Renal cortical epithelial cell (primary cell): ENCODE data around the gene STX11.

DNA sequence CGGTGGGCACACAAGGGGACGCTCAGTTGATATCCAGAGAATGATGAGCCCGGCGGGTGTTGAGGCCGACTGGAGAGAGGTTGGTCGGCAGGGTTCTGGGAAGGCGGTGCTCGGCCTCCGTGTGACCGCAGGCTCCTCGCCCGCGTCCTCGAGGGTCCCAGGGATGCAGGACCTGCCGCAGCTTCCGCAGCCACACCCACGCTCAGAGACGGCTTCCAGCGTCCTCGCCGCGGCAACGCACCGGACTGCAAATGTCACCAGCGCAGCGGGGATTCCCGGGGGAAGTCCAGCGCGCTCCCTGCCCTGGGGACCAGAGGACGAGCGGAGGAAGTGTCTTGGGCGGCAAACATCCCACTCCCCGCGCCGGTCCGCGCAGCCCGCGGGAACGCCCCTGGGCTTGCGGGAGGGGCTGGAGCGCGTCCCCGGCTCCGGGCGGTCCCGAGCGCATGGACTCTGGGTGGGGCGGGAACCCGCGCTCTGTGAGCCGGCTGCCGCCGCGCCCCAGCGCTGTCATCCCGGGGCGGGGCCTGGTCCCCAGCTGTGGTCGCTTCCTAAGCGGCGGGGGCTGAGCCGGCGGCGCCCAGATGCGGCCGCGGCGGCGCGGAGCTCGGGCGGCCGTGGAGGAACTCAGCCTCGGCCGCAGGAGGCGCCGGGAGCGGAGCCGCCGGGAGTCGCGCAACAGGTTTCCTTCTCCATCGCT lies at the start of gene STX11:
STX11 (plus strand) TSS at position 583 of the 700 bp plus-strand sequence.
- RRBS, result 2% methylated on average over 49 of the region's 83 CpGs

- RRBS, result no CpG with 5 or more reads among the region's 5 CpGs
These were observed 4.4 kb downstream of the STX11 start for GRCh38 chr6:144154625-144155286.

DNA sequence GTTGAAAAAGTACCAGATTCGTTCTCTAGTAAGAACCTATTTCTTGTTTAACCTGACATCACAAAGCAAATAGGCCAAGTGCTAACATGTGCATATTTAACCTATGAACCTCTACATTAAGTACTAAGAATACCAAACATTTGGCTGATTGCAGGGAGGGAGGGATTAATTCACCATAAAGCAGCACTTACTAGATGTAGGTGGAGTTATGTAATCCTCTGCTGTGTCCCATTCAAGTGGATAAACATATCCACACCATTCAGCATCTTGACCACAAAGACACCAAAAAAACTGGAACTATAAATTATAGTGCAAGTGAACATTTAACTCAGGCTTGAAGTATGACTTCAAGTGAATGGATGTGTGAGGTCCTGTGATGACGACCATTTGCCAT lies 10.2 kb downstream of the STX11 start:
- RRBS, result no CpG with 5 or more reads among the region's 2 CpGs

DNA sequence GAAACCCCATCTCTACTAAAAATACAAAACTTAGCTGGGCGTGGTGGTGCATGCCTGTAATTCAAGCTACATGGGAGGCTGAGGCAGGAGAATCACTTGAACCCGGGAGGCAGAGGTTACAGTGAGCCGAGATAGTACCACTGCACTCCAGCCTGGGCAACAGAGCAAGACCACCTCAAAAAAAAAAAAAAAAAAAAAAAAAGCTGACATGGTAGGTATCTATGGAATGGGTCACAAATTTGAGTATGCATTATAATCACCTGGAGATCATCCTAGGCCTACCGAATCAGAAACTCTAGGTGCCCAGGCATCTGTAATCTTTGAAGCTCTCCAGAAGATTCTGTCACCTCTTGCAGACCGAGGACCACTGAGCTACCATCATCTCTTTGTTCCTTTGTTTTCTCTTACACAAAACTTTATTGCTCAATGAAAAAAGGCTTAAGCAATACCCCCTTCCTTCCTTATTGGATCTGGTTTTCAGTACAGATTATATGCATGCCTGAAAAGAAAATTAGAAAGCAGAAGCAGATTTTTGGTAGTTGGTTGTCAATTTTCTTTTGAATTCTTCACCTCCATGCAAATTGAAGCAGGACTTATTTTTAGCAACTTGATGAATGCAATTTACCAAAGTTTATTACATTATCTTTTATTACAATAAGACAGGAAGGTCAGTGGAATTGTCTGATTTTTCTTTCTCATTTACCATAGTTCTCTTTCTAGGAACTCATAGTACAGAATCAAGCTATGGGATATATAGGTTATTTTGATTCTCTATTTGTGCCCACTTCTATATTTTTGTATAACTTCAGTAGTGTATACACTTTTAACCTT lies 31.3 kb downstream of the STX11 start:
- RRBS, result no CpG with 5 or more reads among the region's 5 CpGs

GRCh38 chr6:144191658-144192028 lies 41.3 kb downstream of the STX11 start:
- RRBS, result no CpG with 5 or more reads among the region's 8 CpGs

DNA sequence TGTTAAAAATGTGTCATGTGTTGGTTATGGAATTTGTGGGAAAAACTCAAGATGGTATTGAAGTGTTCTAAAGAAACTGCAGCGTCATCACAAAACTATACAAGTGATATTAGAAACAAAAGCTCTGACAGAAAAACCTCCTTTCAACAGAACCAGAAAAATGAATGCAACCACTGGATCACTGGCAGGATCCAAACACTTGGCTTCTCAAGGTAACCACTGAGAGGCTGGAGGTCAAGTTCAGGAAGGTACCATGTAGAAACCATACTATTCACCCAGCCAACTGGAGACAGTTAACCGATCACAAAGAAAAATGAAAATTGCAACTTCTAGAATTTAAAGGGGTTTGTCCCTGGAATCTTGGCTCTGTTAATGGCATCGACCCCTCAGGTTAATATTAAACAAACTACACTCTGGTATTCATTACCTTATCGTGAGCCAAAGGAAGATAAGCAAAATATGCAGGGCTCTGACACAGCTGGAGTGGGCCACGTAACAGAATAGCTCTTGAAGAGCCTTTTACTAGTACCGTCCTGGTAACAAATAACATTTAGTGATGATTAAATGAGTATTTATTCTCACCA lies 20.3 kb upstream of the UTRN start:
- RRBS, result no CpG with 5 or more reads among the region's 6 CpGs

- RRBS, result no CpG with 5 or more reads among the region's 3 CpGs
These were observed 11.7 kb downstream of the UTRN start for GRCh38 chr6:144296626-144297471.

DNA sequence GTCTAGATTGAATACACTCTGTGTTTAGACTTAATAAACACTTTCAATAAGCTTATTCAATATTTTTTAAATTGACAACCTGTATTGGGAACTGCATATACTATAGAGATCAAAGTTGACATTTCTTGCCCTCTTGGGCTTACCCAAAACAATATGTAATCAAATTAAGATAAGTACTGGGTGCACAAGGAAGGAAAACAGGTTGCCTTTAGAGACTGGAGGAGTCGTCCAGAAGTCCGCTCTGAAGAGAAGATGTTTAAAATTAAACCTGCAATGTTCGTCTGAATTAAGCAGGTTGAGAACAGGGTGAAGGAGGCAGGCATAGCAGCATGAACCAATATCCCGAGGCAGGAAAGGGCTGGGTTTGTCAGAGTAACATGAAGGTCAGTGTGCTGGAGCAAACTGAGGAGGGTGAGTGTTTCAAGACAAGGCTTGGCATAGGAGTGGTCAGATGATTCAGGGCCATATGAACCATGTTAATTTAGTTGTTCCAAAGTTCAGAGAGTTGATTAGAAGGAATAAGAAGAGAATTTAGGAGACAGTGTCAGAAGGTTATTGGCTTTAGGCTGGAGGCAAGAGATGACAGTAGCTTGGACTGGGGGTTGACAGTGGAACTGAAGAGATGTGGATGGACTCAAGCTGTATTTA lies 93.2 kb downstream of the UTRN start:
- RRBS, result no CpG with 5 or more reads among the region's 4 CpGs

GRCh38 chr6:144473623-144473961 lies 188.5 kb downstream of the UTRN start:
- RRBS, result no CpG with 5 or more reads among the region's 8 CpGs

DNA sequence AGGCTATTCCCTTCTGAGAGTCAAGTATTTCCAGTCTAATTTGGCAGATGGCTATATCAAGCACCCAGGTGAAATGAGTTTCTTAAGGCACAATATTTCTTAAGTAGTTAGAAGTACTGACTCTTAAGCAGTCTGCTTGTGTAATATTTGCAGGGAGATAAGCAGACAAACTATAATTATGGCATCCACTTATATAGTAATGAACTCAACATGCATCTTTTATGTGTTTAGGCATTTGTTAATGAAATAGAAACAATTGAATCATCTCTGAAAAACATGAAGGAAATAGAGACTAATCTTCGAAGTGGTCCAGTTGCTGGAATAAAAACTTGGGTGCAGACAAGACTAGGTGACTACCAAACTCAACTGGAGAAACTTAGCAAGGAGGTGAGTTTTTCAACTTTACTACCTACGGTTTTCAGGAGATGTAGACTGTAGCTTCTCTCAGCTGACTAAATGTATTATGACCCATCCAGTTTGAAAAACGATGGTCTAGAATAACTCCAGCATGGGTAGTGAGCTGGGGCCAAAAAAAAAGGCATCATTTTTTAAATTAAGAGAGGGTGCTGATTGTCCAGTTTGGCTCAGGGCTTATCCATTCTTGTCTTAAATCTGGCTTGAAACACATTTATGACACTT lies 189.4 kb downstream of the UTRN start:
- RRBS, result no CpG with 5 or more reads among the region's 3 CpGs

- RRBS, result no CpG with 5 or more reads among the region's 4 CpGs
These were observed 395.5 kb downstream of the UTRN start for GRCh38 chr6:144680425-144681218.

GRCh38 chr6:145670184-145670832 lies 65.0 kb downstream of the EPM2A start:
- RRBS, result no CpG with 5 or more reads among the region's 3 CpGs

- RRBS, result no CpG with 5 or more reads among the region's 7 CpGs
These were observed 10.1 kb downstream of the FBXO30 start for GRCh38 chr6:145804375-145804934.

GRCh38 chr6:145964702-145964905 lies 446 bp upstream of the SHPRH start:
- RRBS, result no CpG with 5 or more reads among the region's 10 CpGs

DNA sequence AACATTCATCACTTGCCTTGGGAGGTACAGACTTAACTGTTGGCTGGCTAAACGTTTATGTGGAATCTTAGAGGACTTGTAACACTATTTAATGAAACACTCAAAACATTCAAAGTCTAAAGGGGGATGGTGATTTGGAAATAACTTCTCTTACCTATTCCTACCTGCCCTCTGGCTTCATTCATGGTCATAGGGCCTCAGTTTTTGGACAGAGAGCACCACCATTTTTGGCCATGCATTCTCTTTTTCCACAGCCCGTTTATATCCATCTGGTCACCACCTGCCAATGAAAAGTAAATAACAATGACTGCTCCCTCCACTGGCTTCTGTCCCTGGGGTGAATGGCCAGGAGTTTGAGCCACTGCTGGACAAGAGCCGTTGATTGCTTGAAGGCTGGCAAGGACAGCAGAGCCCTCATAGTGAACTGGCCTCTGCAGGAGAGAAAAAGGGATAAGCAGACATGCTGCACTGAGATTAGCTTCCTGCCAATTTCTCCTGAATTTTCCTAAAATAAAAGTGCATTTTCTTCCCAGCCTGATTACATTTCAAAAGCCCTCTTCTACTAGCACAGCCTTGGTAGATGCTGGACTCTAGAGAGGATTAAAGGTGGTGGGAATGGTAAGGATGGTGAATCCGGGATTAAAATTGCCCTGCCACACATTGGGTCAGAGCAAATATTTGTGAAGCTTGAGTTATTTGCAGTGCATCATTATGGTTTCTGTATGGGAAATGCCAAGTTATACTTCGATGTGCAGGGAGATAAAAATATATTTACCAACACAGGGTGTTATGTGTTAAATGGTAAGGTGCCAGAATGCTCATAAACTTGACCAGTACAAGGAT lies 261.9 kb downstream of the ADGB start:
- RRBS, result no CpG with 5 or more reads among the region's 5 CpGs

DNA sequence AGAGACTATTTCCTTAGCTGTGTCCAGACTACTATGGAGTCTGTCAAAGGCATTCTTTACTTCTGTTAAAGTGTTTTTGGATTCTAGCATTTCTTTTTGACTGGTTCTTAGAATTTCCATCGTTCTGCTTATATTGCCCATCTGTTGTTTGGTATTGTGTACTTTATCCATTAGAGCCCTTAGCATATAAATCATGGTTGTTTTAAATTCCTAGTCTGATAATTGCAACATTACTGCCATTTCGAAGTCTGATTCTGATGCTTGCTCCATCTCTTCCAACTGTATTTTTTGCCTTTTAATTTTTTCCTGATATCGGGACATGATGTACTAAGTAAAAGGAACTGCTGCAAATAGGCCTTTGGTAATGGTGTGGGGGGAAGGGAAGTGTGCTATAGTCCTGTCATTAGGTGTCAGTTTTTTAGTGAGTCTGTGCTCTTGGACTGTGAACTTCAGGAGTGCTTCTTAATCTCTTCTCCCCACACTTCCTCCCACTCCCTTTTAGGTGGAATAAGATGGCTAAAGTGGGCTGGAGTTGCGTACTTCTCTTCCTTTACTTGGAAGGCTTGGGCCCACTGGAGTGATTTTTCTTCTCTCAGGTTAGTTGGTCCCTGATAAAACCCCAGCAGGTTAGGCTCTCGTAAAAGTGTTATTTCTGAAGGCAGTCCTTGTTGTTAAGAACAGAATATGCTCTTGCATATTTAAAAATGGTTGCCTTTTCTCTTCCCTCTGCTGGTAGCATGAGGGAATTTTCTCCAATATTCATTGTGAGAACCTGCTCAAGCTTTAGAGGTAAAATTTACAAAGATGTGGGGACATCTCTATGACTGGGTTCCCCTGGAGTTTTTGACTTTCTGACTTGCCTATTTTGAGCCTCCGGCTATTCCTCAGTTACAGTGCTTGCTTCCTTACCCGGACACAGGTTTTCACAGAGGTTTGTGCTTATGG lies 18.1 kb downstream of the STXBP5 start:
- RRBS, result no CpG with 5 or more reads among the region's 7 CpGs

DNA sequence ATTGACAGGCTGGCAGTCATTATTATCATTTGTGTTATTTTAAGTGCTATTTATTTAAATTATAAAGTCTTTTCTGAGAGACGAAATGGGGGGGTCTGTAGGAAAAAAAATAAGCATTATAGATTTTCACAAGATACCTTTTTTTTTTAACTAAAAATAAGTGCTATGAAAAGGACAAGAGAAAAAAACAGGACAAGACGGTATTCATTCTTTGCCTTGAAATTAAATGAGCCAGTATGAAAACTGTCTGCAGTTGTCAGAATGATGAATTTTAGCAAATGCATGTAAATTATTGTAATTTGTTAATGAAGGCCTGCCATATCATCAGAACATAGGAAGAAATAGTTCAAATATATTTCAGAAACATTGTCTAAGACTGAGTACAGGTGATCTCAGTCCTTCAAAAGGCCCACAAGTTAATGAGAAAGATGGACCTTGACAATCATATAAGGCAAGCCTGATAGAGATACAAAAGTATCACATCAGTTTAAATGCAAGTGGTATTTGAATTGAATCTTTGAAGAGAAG lies 55.5 kb downstream of the STXBP5 start:
- RRBS, result no CpG with 5 or more reads among the region's 2 CpGs

DNA sequence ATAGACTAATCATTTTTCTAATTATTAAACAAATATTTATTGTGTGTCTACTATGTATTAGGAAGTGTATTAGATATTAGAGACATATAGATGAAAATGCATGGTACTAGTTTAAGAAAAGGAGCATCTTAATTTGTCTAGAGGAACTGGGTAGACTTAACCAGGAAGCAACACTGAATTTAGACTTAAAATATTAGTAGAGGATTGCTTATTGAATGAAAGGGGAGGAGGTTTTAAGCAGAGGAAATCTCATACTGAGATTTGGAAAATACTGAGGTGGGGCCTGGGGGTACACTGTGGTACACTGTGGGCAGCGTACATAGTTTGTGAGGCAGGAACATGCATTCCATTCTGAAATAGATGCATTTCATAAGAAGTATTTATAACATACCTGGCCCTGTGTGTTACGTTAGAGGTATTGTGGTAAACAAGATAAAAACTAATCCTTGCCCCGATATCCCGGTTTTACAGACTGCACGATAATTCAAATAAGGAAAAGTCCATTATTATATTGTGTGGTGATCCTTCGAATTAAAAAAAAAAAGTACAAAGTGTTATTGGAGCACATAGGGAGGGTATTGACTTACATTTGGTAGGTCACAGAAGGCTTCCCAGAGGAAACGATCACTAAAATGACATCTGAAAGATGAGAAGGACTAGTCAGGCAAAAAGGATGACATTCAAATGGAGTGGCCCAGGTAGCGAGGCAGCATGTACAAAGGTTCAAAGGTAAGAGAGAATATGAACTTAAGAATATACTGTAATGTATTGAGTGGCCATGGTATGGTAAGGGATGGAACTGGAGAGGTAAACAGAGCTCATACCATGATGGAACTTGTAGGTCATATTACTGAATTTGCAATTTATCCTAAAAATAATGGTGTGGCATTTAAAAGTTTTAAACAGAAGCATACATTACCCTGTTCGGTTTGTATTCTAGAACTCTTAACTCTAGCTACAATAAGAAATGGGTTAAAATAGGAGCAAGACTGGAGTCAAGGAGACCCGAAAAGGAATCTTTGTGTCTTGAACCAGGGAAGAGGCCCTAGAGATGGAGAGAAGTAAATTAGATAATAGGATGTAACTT lies 61.5 kb downstream of the STXBP5 start:
- RRBS, result no CpG with 5 or more reads among the region's 10 CpGs

DNA sequence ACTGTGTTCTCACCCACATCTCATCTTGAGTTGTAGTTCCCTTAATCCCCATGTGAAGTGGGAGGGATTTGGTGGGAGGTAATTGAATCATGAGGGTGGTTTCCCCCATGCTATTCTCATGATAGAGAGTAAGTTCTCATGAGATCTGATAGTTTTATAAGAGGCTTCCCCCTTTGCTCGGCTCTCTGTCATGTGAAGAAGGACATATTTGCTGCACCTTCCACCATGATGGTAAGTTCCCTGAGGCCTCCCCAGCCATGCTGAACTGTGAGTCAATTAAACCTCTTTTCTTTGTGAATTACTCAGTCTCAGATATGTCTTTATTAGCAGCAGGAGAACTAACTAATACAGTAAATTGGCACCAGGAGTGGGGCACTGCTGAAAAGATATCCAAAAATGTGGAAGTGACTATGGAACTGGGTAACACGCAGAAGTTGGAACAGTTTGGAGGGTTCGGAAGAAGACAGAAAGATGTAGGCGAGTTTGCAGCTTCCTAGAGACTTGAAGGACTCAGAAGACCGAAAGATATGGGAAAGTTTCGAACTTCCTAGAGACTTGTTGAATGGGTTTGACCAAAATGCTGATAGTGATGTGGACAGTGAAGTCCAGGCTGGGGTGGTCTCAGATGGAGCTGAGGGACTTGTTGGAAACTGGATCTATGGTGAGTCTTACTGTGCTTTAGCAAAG lies 99.1 kb downstream of the STXBP5 start:
- RRBS, result no CpG with 5 or more reads among the region's 6 CpGs